ENCODE data around the genes TMEM139, CTAGE15 and ZNF425.

DNA sequence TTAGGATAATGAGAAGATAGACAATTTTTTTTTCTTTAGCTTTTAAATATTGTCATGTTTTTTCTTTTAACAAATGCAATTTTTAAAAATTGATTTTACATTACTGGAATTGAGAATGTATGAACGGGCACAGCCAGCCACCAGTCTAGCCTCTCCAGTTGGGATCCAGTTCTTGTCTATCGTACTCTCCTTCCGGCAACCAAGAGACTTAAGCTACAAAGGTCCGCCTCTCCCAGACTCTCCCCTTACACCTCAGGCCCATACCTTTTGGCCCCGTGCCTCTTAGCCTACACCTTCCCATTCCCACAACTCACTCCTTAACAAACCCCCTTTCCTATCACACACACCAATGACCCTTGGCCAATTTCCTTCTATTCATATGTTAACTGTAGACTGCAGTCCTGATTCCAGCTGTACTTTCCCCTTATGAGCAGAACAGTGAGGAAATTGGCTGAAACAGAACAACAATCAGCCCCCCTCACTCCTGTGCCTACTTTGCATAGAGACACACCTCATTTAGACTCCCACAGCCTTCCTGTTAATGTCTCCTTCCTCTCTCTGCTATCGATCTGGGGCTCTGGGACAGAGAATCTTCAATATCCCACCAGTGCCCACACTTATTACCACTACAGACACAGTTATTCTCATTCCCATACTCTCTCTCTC lies 1.4 kb upstream of the TMEM139 start:
- PRO-cap: no peak
- RRBS: no CpG with 5 or more reads among the region's 6 CpGs

- PRO-cap: unidirectional peak, plus-strand start at chr7:143284960
- RRBS: no CpG with 5 or more reads among the region's 17 CpGs
Measured at GRCh38 chr7:143284428-143285295, at the start of gene TMEM139. TMEM139 (plus strand) TSS chr7:143284958.

DNA sequence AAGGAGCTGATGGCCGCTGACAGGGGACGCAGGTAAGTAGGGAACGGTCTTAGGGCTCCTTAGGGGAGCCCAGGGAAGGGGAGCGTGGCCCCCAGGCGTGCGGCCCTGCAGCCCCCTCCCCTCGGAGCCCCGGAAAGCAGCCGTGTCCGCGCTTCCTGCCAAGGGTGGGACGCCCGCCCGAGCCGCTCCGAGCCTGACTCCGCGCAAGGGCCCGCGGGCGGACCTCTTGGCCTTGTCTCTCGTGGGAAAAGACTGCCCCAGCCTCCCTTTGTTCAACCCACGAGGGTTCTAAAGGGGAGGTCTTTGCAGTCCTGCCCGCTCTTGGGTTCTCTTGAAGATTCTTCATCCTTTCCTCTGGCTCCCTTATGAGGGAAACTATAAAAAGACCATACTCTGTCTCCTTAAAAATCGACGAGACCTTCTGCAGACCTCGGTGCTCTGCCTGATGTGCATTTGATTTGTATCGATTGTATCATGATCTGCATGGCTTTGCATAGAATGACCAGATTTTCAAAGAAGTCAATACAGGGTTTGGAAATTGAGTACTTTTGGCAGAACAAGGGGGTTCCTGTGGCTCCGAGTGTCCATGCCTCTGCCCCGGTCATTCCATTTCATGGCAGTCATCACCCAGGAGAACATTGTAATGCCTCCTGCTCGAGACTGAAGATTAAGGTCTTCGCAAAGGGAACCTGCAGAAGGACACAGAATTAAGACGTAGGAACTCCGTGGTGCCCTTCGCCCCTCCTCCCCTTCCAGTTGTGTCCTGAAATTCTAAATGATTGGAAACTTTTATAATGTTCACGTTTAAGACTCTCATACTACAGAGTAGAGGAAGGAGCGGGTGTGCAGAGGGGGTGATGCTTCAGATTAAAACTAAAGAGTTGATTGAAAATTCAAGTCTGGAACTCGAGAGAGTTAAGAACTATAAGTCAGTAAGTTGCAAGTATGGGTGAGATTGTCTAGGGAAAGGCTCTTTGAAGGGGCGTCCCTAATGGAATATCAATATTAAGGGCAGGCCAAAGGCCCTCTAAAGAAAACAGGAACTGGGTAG lies 672 bp downstream of the CASP2 start:
- PRO-cap: bidirectional peak, plus-strand start at position 161 of the sequence, minus-strand start at position 136 of the sequence
- RRBS: 20% methylated on average over 1 of the region's 39 CpGs

GRCh38 chr7:143318640-143319140 lies 2.8 kb downstream of the CLCN1 start:
- PRO-cap: unidirectional peak, plus-strand start at chr7:143318705
- RRBS: no CpG with 5 or more reads among the region's 6 CpGs

GRCh38 chr7:143331468-143331909 lies 15.6 kb downstream of the CLCN1 start:
- PRO-cap: no peak
- RRBS: no CpG with 5 or more reads among the region's 4 CpGs

GRCh38 chr7:143371905-143372642 lies 9.1 kb upstream of the ZYX start:
- PRO-cap: no peak
- RRBS: no CpG with 5 or more reads among the region's 5 CpGs

- PRO-cap: no peak
- RRBS: no CpG with 5 or more reads among the region's 13 CpGs
Measured at GRCh38 chr7:143393847-143394518, 12.8 kb downstream of the ZYX start.

DNA sequence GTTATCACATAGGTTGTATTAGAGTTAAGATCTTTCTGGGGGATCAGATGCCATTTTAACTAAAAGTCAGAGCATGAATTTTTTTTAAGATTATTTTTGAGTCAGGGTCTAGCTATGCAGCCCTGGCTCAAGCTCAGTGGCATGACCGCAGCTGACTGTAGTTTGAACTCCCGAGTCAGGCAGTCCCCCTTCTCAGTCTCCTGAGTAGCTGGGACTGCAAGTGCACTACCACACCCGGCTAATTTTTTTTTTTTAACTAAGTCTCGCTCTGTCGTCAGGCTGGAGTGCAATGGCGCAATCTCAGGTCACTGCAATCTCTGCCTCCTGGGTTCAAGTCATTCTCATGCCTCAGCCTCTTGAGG lies 7.8 kb downstream of the TAS2R41 start:
- PRO-cap: no peak
- RRBS: no CpG with 5 or more reads among the region's 6 CpGs

DNA sequence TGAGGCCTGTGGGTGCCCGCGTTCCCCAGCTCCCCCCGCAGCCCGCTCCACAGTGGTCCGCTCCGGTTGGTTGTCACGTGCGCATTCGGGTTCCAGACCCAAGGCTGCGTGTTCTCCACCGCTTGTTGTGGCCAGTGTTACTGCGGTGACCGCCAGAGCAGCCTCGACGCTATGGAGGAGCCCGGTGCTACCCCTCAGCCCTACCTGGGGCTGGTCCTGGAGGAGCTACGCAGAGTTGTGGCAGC lies at the start of gene CTAGE15:
CTAGE15 (plus strand) TSS at position 155 of the 245 bp plus-strand sequence.
- PRO-cap: no peak
- RRBS: no CpG with 5 or more reads among the region's 17 CpGs

DNA sequence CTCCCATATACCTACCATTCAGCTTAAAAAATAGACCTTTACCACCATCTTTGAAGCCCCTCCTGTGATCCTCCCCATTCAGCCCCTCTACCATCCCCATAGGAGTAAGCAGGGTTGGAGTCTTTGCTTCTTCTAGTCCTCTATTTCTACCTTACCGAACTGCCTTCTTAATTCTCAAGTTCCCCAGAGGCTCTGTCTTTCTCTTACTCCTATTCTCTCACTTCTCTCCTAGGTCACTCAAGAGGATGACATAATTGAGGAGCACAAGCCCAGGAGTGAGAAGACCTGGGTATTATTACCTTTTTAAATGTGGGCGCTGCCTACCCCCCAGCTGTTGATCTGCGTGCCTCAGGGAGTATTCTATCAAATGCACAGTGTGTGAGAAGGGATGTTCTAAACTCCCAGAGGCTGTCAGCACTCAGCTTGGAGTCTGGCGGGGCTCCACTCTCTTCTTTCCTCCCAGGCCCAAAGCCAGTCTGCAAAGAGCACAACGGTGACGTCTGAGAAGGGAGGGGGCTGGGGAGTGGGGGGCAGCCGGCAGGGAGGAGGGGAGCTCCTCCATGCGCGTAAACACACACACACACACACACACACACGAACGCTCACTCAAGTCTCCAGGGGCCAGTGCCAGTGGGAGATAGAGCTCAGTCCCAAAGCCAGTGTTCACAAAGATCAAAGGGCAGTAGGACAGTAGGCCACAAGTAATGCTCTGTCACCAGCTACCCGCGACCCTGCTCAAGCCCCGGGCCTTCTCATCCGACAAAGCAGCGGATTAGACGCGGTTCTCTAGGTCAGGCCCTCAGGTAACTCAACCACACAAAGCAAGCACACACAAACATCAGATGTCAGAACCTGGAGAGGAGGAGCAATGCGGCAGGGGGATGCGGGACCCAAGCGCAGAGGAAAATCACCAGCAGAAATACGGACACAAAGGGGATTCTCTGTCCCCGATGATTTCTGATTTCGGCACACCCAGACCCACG lies 20.1 kb downstream of the TCAF1 start:
- PRO-cap: no peak
- RRBS: 0% methylated on average over 3 of the region's 25 CpGs

- PRO-cap: no peak
- RRBS: no CpG with 5 or more reads among the region's 2 CpGs
Measured at GRCh38 chr7:144332011-144332382, 19.8 kb downstream of the OR2A1 start.

DNA sequence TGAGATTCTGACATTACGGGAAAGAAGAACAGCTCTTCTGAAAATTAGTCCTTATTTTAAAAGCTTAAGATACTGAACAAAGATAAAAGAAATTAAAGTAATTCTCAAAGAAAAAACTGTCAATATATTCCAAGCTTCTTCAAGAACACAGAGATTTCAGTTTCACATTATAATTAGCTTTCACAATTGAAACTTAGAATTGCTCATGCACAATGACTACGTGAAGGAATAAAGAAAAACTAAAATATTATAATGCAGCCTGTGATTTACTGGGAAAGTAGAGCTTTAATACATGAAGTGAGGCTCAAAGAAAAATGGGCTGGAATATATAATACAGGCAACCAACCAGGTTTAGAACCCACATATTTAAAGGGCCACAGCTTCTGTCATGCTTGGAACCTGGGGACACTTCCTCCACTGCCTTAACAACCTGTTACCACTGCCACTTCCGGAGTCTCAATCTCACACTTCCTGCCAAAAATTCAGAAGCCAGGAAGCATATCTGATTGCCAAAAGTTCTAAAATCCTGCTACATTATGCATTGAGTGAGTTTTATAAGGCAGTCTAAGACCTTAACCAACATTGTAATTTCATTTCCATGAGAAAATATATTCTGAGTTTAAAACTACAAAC lies 23.1 kb downstream of the TPK1 start:
- PRO-cap: no peak
- RRBS: no CpG with 5 or more reads among the region's 3 CpGs

- PRO-cap: no peak
- RRBS: no CpG with 5 or more reads among the region's 3 CpGs
Measured at GRCh38 chr7:146582272-146582681, 465.7 kb downstream of the CNTNAP2 start.

DNA sequence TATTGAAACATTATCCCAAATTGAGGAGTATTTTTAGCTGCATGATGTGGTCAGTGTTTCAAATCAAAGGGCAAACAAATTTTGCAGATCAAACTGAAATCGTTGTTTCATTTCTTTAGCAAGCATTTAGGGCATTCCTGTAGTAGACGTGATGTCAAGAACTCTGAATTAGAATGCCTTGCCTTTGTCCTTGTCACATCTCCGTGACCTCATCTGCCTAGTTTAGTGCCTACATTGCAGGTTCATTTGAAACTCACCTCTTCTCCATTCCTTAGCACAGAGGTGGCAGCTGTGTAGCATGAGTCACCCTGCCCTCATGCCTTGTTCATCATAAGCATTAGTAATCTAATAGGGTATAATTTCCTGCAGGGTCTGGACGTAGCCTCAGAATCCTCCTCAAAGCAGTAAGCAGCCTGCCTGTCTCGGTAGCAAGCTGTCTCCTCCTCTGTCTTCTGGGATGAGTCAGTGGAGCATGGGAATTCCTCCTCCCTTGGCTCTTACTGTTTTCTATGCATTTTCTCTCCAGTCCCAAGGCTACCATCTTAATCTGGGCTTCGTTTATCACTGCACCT lies 73.8 kb downstream of the CUL1 start:
- PRO-cap: no peak
- RRBS: no CpG with 5 or more reads among the region's 6 CpGs

- PRO-cap: no peak
- RRBS: no CpG with 5 or more reads among the region's 12 CpGs
Measured at GRCh38 chr7:149002802-149003253, 25.5 kb downstream of the PDIA4 start.

DNA sequence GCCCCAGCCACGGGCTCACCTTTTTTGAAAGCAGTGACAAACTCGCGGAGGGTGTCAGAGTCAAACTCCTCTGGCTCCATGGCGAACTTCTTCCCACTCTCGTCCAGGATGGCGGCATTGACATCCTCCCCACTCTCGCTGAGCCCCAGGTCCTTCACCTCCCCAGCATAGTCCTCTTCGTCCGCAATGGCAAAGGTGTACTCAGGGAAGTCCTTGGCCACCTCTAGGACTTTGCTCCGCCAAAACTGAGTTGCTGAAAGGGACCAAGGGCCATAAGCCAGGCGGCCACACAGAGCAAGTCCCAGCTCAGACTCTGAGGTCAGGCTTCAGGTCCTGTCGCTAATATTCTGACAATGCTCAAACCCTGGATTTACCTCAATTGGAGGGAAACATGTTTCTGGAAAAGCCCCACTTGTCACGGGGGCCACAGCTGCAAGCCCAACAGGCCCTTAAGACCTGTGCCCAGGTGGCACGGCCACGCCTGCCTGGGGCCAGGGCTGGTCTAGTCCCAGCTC lies 23.1 kb downstream of the PDIA4 start:
- PRO-cap: no peak
- RRBS: no CpG with 5 or more reads among the region's 15 CpGs

GRCh38 chr7:149126138-149126535 lies at the start of gene ZNF425:
ZNF425 (minus strand) TSS chr7:149126324.
- PRO-cap: bidirectional peak, plus-strand start at chr7:149126425, minus-strand start at chr7:149126278
- RRBS: 2% methylated on average over 17 of the region's 42 CpGs

DNA sequence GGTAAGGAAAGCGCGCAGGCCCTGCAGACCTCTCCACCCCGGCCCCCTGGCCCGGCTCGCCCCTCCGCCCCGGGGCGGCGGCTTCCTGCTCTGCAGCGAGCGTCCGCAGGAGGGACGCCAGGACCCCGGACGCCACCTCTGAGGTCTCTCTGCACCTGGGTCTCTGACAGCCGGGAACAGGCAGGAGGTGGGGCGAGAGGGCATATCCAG lies 305 bp downstream of the ATP6V0E2 start:
- PRO-cap: no peak
- RRBS: 3% methylated on average over 12 of the region's 17 CpGs

DNA sequence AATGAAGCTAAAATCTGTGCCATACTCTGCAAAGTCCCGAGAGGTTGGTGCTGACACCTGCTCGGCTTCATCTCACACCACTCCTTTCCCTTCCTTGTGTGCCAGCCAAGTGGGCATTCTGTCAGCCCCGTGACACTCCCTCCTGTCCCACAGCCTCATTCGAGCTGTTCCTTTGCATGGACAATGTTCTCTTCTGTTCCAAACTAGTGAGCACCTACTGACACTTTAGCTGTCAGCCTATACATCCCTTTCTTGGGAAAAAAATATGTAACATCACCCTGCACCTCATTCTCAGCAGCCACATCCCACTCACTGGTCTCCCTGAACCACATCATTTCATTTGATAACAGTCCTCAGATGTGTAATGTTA lies 136.2 kb downstream of the ATP6V0E2 start:
- PRO-cap: no peak
- RRBS: no CpG with 5 or more reads among the region's 4 CpGs

DNA sequence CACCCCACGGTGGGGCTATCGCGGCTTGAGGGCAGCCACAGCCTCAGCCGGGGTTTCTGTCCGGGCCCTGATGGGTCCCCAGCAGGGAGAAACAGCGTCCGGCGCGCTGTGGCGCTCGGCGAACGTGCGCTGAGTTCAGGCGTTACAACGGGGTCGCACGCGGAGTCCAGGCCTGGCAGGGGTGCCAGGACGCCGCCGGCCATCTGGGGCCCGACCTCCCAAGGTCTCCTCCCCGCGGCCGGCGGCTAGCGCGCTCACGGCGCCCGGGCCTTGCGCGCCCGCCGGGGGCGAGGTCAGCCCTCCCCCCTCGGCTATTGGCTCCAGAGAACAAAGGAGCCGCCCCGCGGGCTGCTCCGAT lies 307 bp upstream of the ZNF775 start:
- PRO-cap: bidirectional peak, plus-strand start outside the sequence, minus-strand start at position 243 of the sequence
- RRBS: 2% methylated on average over 22 of the region's 42 CpGs

Data from kidney (tissue), 2 donors.